Spleen (tissue), 7 donors: ENCODE measurements around the gene HIVEP1.

GRCh38 chr6:10558414-10559106 is 37.4 kb downstream of the GCNT2 start:
- PRO-cap, 4 experiments: no peak in any of the 4 experiments
- RAMPAGE, long total RNA, 4 experiments: no peak in any of the 4 experiments

DNA sequence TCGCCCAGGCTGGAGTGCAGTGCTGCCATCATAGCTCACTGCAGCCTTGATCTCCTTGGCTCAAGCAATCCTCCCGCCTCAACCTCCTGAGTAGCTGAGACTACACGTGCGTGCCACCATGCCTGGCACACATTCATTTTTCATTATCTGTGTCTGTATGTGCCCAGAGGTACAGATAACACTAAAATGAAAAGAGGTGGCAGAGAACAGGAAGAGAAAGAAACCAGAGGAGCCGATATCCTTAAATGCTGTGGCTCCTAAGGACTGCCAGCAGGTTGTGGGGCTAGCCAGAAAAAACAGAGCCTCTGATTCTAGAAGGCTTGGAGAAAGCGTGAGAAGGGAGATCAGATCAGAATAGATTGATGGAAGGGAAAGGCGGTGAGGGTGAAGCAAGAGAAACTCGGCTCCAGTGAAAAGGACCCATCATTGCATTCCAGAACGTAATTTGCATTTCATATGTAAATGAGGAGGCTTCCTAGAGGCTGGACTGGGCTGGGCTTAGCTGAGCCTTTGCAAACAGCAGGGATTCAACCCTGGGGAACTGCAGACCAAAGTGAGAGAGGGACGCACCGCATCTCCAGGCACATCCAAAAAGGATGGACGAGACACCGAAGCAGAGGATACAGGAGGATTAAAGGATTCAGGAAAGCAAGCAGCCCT is 64.2 kb downstream of the GCNT2 start:
- PRO-cap, 4 experiments: peak in 1 of 4 experiments; most common plus-strand start position 546 of the sequence (in 1)
- RAMPAGE, long total RNA, 4 experiments: start-site peak on the plus strand in 2 of 4 experiments, centred at positions 521 to 523 of the sequence, 18 to 79 reads per replicate

DNA sequence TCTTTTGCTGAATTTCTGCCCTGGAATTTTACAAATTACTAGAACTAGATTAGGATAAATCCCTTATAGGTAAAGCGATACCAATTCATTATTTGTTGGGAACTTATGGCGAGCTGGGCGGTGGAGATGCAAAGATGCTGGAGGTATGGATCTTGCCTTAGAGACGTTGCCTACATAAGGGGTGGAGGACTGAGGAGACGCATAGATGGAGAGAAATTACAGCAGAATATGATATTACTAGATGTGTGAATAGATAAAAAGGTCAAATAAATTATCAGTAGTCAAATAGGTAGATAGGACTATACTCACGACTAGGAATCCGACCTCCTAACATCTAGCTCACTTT is 607 bp downstream of the PAK1IP1 start:
- PRO-cap, 4 experiments: no peak in any of the 4 experiments
- RAMPAGE, long total RNA, 4 experiments: no peak in any of the 4 experiments

DNA sequence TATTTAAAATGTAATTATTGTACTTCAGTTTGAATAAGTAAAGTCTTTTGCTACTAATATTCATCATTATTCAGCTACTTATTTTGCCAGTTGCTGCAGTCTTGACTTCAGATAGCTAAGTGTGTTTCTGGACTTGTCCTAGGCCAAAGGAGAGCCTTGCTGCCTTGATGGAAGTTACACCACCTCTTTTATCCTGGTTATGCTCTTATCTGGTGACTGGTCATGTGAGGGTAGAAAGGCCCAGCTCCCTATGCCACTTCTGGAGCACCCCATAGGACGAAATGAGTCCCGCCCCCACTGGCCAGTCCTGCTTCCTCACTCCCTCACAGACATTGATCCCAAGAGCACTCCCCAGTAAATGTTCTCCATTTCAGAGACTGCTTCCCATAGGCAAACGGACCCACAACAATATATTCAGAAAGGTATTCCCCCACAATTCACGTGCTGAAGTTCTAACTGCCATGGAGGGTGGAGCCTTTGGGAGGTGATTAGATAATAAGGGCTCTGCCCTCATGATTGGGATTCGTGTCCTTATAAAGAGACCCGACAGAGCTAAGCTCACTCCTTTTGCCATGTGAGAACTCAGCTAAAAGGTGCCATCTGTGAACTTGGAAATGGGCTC is 21.4 kb upstream of the ELOVL2 start:
- PRO-cap, 4 experiments: no peak in any of the 4 experiments
- RAMPAGE, long total RNA, 4 experiments: no peak in any of the 4 experiments

DNA sequence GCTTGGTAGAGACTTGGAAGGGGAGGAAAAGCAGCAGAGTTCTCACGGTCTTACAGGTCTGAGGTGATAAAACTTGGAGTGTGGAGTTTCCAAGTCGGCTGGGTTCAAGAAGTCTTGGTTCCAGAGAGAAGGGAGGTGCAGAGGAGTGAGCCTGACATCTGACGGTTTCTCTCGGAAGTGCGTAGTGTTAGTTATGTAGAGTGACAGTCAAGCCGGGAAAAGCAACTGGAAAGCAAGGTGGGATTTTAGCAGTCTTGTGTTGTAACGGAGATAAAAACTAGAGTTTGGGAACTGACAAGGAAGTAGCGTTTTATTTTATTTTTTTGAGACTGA is 42.5 kb upstream of the ERVFRD-1 start:
- PRO-cap, 4 experiments: no peak in any of the 4 experiments
- RAMPAGE, long total RNA, 4 experiments: no peak in any of the 4 experiments

DNA sequence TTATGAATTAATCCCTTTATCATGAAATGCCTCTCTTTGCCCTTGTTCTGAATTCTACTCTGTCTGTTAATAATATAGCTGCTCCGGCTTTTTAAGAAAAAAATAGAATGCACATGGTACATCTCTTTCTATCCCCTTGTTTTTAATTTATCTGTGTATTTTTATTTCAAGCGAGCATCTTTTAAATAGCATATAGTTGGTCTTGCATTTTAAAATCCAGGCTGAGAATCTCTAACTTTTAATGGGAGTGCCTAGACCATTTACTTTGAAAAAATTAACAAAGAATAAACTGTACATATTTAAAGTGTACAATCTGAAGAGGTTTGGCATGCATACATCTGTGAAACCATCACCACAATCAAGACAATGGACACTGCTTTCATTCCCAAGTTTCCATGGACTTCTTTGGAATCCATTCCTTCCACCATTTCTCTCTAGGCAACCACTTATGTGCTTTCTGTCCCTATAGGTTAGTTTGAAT is 51.1 kb downstream of the NEDD9 start:
- PRO-cap, 4 experiments: no peak in any of the 4 experiments
- RAMPAGE, long total RNA, 4 experiments: no peak in any of the 4 experiments

GRCh38 chr6:11228876-11230220 is 3.1 kb downstream of the NEDD9 start:
- PRO-cap, 4 experiments: no peak in any of the 4 experiments
- RAMPAGE, long total RNA, 4 experiments: no peak in any of the 4 experiments

- PRO-cap, 4 experiments: no peak in any of the 4 experiments
- RAMPAGE, long total RNA, 4 experiments: no peak in any of the 4 experiments
These were observed 141.6 kb upstream of the NEDD9 start for GRCh38 chr6:11373914-11374685.

DNA sequence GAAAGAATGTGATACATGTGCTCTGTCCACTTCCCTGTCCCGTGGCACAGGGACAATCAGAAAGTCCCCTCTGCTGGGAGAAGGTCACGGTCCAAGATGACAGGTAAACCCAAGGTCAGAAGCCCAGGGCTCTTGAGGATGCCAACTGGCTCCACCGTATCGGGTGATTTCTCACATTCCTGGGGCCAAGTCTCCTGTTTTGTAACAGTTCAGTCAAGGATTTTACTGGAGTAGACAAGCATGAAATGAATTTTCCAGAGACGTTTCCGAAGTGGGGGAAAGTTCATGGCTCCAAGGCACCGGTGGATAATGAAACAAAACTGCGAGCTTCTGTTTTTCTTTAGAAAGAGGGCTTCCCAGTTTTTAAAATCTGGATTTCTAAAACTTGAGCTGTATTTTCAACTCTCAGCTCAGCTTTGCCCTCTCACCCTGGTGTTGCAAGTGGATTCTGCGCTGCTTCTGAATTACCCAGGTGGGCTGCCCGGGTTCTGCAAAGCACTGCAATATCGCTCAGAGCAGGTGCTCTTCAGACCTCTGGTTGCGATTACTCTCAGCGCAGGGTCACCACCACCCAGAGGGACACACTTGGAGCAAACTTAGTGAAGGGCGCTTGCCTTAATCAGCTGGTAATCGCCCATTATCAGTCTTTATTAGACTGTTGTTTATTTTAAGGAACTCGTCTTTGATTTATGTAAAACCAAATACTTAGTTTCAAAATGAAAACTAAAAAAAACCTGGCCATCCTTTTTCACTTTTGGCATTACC is 64.3 kb upstream of the TMEM170B start:
- PRO-cap, 4 experiments: no peak in any of the 4 experiments
- RAMPAGE, long total RNA, 4 experiments: no peak in any of the 4 experiments

DNA sequence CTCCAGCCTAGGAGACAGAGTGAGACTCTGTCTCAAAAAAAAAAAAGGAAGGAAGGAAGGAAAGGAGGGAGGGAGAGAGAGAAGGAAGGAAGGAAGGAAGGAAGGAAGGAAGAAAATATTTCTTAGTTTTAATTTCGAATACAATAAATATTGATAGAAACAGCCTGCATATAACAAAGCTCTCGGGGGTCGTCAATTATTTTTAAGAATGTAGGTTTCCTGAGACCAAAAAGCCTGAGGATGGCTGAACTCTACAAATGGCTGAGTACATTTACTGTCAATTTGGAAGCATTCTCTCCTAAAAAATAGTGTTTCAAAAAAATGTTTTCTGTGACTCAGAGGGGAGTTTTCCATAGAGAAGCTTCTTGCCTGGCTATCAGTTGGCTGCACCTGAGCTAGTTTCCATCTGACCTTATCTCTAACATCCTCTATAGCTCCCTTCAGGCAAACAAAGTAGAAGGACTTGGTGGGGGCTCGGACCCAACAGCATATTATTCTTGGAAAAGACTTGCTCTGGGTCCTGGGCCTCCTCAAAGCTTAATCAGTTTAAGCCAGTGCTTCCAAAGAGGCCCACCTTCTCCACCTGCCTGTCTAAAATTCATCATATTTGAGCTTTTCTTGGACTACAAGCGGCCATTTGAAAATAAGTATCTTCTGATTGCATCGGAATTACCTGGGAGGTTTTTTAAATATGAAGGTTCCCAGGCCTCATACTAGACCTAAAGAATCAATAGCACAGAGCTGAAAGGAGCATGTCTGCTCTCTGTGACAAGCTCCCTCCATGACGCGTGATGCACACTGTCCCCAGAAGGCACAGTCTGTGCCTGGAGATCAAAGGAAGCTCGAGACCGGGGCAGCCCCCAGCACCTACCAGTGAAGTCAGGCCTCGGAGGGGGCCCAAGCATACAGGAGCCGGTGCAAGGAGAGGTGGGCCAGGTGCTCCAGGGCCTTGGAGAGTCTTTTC is 80.8 kb upstream of the HIVEP1 start:
- PRO-cap, 4 experiments: no peak in any of the 4 experiments
- RAMPAGE, long total RNA, 4 experiments: no peak in any of the 4 experiments

DNA sequence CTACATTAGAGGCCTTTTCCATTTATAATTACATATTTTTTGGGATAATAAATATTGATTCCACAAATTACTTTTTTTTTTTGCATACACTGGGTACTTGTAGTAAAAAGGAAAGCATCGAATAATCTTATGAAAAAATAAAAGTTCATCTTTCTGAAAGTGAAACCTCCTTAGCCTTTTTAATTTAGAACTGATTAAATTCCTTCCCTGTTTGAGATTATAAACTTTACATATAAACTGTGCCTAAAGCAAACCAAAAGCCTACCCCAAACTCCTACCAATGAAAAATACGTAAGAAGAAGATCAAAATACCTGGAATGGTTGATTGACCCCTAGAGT is 75.0 kb upstream of the HIVEP1 start:
- PRO-cap, 4 experiments: no peak in any of the 4 experiments
- RAMPAGE, long total RNA, 4 experiments: no peak in any of the 4 experiments

DNA sequence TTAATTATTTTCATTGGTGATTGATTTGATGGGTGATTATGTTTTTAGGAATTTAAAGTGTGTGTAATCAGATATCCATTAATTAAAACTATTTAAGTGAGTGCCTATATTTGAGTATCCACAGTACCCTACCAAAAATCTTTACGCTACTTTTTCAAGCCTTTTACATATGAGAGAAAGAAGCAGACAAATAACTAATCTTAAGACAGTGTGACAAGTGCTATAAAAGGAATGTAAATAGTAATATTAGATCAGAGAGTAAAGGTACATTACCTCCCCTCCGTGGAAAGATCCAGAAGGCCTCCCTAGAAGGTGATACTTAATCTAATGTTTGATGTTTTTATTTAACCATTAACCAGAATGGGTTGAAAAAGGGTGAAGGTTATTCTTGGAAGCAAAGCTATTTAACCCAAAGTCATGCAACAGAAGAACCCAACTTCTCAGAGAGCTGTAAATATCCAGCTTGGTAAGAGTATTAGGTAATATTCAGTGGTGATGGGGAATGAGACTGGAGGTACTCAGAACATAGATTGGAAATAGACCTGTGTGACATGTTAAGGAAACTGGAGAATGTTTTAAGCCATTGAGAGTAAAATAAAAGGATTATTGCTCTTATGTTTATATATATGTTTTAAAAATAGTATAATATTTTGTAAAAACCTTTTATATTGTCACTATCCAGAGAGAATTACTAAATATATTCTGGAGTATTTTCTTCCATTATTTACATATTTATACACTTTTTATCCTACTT is 68.0 kb upstream of the HIVEP1 start:
- PRO-cap, 4 experiments: no peak in any of the 4 experiments
- RAMPAGE, long total RNA, 4 experiments: no peak in any of the 4 experiments

DNA sequence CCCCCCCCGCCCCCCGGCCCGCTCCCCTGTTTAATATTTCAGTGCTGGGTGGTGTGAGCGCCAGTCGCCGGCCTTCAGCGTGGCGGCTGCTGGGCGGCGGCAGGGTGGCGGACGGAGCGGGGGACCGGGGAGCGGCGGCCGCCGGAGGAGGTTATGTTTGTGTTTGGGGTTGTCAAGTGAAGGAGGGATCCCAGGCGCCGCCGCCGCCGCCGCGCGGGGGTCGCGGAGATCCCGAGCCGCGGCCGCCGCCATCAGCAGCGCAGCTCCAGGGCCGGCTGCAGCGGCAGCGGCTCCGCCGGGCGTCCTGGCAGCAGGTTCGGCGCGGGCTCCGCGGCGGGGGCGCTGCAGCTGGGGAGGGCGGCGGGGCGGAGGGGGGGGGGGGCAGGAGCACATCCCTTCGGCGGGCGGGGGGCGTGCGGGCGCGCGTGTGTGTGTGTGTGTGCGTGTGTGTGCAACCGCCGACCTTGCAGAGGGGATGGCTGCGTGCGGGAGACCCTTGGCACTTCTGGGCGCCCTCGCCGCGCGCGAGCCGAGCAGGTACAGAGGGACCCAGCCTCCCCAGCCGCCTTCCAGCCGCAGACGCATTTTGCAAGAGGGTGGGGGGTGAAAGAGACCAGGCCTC is at the start of gene HIVEP1:
Gene HIVEP1 (plus strand): TSS at position 60 of the 622 bp plus-strand sequence.
- PRO-cap, 4 experiments: peak in 4 of 4 experiments; most common plus-strand start position 63 of the sequence (in 4); most common minus-strand start position 306 of the sequence (in 4)
- RAMPAGE, long total RNA, 4 experiments: start-site peak on the plus strand in 2 of 4 experiments, centred at positions 336 to 451 of the sequence, 5 to 10 reads per replicate

GRCh38 chr6:12065023-12066073 is 53.2 kb downstream of the HIVEP1 start:
- PRO-cap, 4 experiments: peak in 1 of 4 experiments; most common plus-strand start chr6:12065881 (in 1)
- RAMPAGE, long total RNA, 4 experiments: no peak in any of the 4 experiments

- PRO-cap, 4 experiments: no peak in any of the 4 experiments
- RAMPAGE, long total RNA, 4 experiments: no peak in any of the 4 experiments
These were observed 40.4 kb upstream of the EDN1 start for GRCh38 chr6:12249813-12250153.

GRCh38 chr6:12295412-12296000 is 5.3 kb downstream of the EDN1 start:
- PRO-cap, 4 experiments: no peak in any of the 4 experiments
- RAMPAGE, long total RNA, 4 experiments: no peak in any of the 4 experiments

DNA sequence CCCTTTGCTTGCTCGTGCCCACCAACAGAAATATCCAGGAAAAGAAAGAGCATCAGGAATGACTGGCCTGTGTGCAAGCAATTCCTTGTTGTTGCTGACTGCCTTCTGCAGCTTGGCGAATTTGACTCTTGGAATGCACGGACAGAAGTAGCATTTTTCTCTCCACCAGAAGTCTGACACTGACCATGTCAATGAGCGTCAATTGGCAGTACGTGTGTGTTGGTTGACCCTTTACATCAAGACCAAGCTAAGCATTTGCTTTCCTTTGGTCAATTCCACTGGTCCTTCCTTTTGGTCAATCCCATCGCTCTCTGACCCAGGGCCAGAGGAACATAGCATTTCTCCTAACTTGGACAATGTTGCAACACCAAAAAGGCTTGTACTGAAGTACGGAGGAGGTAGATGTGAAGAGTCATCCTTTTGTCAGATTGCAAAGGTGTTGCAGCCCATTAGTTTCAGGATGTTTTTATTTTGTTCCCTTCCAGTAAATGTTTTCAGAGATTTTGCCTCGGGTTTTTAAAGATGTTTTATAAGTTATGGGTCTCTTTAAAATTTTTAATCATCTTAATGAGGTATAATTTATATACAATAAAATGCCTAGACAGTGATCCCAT is 24.5 kb downstream of the EDN1 start:
- PRO-cap, 4 experiments: no peak in any of the 4 experiments
- RAMPAGE, long total RNA, 4 experiments: no peak in any of the 4 experiments

GRCh38 chr6:12408602-12409281 is 118.6 kb downstream of the EDN1 start:
- PRO-cap, 4 experiments: peak in 2 of 4 experiments; most common plus-strand start chr6:12408908 (in 2)
- RAMPAGE, long total RNA, 4 experiments: no peak in any of the 4 experiments

DNA sequence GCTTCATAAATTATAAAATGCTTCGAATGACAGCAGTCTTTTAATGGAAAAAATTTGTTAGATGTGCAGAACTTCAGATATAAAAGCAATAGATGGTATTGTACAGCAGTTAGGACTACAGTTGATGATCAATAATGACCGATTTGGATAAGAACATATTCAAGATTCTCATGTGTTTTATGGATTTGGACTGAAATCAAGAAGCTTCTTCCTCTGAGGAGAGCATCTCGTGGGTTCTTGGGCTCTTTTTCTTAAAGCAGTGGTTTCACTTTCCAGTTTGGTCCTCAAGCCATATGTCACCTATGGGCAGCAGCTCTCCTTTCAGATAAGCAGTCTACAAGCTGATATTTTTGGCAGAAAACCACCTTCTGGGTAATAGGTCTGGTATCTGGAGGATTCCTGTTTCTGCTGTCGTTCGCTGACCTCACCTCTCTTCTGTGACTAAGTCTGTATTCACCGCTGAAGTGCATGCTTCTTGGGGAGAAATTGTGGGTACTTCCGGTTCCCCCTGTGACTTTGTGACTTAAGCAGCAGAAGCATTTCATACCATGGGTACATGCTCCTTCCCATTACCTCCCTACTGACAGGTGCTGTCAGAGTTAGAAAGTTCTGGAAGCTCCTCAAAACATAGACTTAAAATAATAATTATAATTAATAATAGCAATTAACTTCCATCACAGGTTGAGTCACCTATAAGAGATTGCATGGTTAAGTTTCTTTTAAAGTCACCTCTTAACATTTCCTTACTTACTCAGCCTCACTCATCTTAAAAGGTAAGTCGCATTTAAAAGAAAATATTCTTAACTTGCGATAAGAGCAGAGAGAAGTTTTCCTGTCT is 193.6 kb downstream of the EDN1 start:
- PRO-cap, 4 experiments: peak in 2 of 4 experiments; most common minus-strand start position 436 of the sequence (in 2)
- RAMPAGE, long total RNA, 4 experiments: no peak in any of the 4 experiments

DNA sequence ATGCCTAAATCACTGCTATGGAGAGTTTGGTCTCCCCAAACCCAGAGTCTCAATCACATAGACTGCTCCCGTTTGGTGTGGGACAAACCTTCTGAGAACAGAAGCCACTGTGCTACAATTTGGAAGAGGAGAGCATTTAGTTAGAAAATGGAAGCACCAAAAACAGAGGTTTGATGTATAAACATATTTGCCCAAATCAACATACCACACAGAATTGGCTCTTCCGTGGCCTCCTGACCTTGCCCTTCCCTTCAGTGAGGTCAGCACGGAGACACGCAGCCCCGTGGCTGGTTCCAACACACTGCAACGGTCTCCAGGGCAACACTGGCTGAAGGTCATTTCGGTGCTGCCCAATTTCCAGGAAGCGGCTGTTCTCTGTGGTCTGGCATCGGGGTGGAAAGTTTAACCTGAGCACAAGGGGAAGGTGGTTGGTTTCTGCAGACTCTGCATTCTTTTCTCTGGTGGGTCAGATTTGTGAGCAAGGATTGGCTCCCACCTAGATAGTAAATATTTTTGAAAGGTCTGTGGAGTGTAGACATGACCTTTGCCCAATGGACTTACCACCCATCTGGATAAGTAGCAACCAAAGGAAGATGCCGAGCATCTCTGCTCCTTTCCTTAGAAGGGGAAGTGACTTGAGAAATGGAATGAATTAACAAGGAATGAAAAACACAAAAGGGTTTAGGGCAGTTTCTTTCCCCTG is 177.7 kb upstream of the PHACTR1 start:
- PRO-cap, 4 experiments: peak in 1 of 4 experiments; most common plus-strand start position 416 of the sequence (in 1); most common minus-strand start position 169 of the sequence (in 1)
- RAMPAGE, long total RNA, 4 experiments: no peak in any of the 4 experiments